B cell (primary cell): ENCODE measurements around a stretch of chr14.

- PRO-cap: no peak
- CAGE, long polyA plus RNA: no peak
Measured at GRCh38 chr14:99032649-99032894, 239.4 kb downstream of the BCL11B start.

- PRO-cap: no peak
- CAGE, long polyA plus RNA: no peak
Measured at GRCh38 chr14:99093974-99094273, 178.1 kb downstream of the BCL11B start.

DNA sequence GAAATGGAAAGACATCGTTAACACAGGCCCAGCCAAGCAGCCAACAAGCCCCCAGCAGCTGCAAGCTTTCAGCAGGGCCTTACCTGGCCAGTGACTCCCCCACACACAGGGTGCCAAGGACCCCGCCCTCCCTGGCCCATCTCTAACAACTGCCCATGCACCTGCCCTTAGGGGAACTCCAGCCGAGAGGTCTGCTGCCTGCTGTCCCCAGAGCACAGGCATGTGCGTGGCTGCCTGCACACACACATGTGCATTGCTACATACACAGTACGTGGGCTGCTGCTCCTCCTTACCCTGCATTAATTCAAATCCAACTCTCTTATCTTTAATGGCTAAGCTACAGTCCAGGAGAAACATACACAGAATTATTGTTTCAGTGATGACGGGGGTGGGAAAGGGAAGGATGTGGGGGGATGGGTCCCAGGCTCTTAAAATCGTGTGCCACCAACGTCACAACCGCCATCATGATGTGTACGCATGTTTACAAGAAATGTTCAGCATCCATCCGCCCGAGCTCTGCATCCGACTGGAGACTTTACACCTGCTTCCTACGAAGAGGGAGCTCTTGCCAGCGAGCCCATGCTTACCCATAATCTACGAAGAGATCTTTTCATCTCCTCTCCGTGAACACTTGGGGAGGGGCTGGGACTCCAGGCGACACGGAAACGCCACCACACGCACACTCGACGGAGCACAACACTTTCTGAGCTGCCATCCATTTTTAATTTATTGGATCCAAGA, 9.7 kb downstream of the BCL11B start:
- PRO-cap: no peak
- CAGE, long polyA plus RNA: no peak

GRCh38 chr14:99268945-99269653, 2.9 kb downstream of the BCL11B start:
- PRO-cap: no peak
- CAGE, long polyA plus RNA: no peak

GRCh38 chr14:99274300-99275156, 2.5 kb upstream of the BCL11B start:
- PRO-cap: no peak
- CAGE, long polyA plus RNA: no peak

DNA sequence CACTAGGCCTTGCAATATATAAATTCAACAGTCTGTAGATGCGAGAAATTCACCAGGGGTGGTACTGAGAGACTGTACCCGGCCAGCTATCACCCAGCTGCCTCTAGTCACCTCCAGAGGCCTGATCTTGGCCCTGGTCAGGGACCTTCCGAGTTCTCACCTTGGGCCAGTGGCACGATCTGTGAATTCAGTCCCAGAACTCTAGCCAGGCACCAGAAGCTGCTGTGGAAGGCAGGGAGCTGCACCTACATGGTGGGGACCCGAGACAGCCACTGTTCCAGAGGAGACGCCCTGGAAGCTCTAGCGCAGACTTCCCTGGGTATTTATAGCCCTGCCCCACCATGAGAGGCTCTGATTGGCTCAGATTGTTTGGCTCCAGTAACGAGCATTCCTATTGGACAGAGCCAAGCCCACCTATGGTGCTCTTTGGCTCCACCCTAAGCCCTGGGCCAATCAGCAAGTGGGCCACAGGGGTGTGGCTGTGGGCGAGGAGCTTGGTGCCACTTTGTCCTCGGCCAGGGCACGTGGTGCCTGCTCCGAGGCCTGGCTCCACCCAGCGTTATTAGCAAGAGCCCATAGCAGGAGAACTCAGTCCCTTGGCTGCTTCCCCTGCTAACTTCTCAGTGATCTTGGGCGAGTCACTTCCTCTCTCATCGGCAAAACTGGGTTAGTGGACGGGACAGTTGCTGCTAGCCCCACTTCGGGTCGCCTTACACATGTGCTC, 88.9 kb upstream of the BCL11B start:
- PRO-cap: no peak
- CAGE, long polyA plus RNA: no peak

GRCh38 chr14:99444956-99445425, 35.7 kb downstream of the SETD3 start:
- PRO-cap: no peak
- CAGE, long polyA plus RNA: no peak

GRCh38 chr14:99523082-99523767, 42.0 kb downstream of the CCNK start:
- PRO-cap: no peak
- CAGE, long polyA plus RNA: no peak

- PRO-cap: no peak
- CAGE, long polyA plus RNA: no peak
Measured at GRCh38 chr14:99525433-99525693, 44.2 kb downstream of the CCNK start.

GRCh38 chr14:99538226-99538702, 57.1 kb downstream of the CCNK start:
- PRO-cap: no peak
- CAGE, long polyA plus RNA: no peak

DNA sequence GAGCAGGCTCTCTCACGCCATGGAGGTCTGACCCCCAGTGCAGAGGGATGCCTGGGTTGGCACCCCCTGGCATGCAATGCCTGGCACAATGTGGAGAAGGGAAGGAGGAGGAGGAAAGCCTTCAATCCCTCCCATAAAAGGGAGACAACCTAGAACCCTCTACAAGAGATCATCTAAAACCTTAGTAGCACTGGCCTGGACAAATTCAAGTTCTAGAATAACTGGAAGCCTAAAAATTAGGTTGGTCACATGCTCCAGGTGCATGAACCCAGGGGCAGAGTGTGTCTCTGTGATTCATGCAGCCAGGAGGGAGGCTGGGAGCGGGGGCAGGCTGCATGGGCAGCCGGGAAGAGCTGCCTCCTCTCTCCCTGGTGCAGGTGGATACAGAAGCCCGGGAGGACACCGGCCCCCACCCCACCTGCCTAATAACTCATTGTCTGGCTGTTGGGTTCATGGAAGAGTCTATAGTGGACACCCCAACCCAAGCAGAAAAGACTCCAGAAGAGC, 38.7 kb downstream of the CCDC85C start:
- PRO-cap: no peak
- CAGE, long polyA plus RNA: no peak

GRCh38 chr14:99601290-99601924, 2.6 kb downstream of the CCDC85C start:
- PRO-cap: no peak
- CAGE, long polyA plus RNA: no peak

DNA sequence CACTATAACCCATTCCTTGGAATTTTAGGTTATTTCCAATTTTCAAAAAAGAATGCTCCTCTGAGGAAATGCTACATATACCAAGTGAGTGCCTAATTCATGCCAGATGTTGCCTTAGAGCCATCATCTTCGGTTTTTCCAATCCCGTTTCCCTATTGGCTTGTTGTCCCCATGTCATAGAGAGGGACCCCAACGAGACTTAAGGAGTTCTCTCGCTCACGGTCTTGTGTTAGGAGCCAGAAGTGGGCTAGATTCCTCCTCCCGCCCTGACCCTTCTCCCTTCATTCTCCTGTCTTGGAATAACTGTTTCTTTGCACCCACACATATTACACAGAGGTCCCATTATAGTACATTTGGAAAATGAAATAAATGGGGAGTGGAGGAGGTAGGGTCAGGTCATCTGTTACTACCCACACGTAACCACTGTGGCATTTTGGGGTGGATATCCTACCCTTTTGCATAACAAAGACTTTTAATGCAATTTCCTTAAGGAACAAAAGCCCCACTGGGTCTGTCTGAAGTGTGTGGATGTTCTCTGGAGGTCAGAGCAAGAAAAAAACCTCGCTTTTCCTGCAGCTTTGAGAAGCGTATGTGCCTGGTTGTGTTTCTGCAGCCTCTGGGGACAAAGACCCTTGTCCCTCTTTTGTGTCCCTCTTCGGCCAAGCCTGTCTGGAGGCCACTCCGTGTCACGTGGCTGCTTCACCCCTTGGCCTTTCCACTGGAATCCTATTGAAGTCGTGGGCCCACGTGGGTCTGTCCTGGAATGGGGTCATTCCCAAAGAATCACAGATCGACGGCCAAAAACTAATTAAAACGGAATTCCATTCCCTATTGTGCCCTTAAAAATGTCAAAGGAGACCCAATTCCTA, 13.0 kb upstream of the CYP46A1 start:
- PRO-cap: no peak
- CAGE, long polyA plus RNA: no peak

DNA sequence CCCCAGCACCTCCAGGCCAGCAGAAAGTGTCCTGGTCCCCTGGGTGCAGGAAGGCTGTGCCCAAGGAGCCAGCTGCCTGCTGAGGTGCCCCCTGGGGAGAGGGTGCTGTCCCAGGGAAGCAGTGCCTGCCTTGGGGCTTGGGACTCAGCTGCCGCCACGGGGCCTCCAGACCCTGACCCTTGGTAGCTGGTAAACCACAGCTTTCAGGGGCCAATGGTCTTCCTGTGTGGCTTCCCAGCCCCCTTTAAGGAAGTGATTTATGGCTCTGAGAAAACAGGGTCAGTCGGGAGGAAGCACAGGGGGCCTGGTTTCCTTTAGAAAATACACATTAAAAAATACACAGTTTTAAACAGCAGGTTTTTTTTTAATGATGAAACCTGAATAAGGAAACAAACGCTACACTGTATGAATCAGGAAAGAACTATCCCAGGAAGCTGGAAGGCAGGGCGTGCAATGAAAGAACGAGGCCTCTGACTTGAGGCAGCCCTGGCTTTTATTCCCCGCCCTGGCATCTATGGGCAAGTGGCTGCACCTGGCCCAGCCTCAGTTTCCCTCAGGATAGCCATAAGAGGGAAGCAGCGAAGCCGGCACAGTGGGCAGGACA, 40.6 kb upstream of the EML1 start:
- PRO-cap: no peak
- CAGE, long polyA plus RNA: no peak

GRCh38 chr14:99944139-99945021, 120.8 kb upstream of the EVL start:
- PRO-cap: no peak
- CAGE, long polyA plus RNA: no peak

DNA sequence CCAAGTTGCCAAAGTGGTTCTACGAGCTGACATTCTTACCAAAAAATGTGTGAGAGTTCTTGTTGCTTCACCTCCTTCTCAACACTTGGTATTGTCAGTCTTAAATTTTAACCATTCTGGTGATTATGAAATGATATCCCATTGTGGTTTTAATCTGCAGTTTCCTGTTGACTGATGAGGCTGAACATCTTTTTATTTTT, 92.1 kb upstream of the EVL start:
- PRO-cap: no peak
- CAGE, long polyA plus RNA: no peak

DNA sequence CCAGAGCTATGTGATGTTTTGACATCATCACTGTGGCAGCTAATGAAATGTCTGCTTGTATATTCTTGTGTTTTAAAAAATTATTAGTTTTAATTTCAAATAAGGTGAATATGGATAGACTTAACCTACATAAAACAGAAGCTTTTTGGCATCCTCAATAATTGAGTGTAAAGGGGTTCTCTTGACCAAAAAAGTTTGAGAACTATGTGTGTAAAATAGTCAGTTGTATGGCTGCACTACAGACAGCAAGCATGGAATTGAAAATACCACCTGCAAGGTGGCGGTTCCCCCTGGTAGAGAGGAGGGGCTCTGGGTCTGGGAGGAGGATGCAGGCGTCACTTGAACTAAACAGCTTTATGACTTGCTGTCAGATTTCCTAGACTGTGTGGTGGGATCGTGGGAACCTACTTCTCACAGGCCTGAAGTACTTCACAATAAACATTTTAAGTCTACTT, 6.3 kb downstream of the EVL start:
- PRO-cap: no peak
- CAGE, long polyA plus RNA: no peak

GRCh38 chr14:100073774-100074211, 8.6 kb downstream of the EVL start:
- PRO-cap: no peak
- CAGE, long polyA plus RNA: no peak

DNA sequence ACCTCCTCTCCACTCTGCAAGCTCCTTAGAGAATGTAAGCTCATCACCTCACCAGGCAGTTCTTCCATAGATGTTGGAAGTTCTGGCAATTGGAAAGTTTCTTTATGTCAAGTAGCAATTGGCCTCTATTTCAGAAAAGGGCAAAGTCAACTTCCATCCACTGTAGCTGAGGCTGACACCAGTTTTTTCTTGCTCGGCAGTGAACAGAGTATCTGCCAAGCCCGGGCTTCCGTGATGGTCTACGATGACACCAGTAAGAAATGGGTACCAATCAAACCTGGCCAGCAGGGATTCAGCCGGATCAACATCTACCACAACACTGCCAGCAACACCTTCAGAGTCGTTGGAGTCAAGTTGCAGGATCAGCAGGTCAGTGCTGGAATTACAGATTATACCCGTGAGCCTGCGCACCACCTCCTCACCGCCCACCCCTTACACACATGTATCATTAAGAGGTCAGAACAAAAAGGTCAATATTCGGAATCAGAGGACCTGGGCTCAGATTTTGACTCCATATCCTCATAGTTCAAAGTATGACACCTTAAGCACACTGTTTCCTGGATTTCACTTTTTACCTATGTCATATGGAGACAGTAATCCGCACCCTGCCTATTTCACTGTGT, 19.4 kb downstream of the EVL start:
- PRO-cap: no peak
- CAGE, long polyA plus RNA: no peak

DNA sequence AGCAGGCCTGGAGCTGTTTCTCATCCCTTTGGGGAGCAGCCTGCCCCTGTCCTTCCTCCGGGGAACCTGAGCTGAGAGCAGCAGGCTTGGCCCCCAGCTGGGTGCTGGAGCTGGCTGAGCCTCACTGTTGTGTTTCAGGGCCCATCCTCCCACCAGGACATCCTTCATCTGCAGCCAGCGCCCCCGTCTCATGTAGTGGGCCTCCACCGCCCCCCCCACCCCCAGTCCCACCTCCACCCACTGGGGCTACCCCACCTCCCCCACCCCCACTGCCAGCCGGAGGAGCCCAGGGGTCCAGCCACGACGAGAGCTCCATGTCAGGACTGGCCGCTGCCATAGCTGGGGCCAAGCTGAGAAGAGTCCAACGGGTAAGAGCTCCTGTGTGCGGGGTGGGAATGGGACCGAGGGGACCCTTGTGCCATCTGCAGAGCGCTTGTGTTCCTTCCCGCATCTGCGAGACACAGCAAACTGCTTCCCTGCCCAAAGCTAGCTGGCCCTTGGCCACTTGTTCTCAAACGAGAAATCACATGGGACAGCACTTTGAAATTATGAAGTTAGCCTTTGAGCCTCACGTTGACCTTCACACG, 31.0 kb downstream of the DEGS2 start:
- PRO-cap: no peak
- CAGE, long polyA plus RNA: no peak